ENCODE results near the gene ASCL5.

DNA sequence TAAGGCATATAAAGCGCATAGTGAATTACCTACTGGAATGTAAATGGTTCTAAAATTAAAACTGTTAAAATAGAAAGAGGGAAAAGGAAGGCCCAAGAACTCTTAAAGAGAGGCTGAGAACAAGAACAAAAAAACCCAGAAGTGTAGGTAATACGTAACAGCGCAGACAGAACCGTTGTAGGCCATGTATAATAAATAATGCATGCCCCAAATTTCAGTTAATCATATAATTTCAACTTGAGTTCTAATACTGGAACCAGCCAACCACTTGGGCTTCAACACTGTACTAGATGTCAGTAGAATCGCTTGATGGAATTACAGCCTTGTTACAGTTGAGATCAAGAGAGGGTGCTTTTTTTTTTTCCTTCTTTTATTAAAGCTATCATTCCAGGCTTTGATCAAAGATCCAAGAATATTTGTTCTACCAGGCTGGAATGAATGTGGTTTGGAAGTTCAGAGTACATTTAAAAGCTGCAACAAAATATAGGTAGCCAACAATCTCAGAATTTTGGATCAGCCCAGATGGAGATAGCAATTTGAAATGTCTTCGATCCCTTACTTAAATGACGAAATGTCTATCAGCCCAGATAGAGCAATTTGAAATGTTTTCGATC, 3.8 kb downstream of the ZNF281 start:
- PRO-cap, 4 experiments = peak in 1 of 4 experiments; most common plus-strand start position 284 of the sequence (in 1); most common minus-strand start position 292 of the sequence (in 1)
- RAMPAGE, long total RNA, 2 experiments = no peak in any of the 2 experiments

DNA sequence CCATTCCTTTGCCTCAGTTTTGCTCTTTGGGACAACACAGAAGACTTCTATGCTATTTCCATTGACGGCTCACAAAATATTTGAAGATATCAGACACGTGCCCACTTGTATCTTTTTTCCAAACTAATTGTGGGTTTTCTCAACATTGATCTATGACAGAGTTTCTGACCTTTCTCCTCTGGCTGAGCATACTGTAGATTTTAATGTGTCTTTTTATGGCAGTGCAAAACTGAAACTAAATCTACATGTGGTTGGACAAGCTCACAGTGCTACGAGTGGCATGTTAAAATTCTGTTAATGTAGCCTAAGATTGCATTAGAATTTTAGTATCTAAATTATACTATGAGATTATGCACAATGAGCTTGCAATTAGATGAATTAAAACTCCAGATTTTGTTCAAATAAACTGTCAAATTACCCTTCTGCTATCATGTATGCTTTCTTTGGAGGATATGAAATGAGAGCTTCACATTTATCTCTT, 28.0 kb upstream of the ZNF281 start:
- PRO-cap, 4 experiments = peak in 4 of 4 experiments; most common plus-strand start position 238 of the sequence (in 3); most common minus-strand start position 187 of the sequence (in 1)
- RAMPAGE, long total RNA, 2 experiments = no peak in any of the 2 experiments

DNA sequence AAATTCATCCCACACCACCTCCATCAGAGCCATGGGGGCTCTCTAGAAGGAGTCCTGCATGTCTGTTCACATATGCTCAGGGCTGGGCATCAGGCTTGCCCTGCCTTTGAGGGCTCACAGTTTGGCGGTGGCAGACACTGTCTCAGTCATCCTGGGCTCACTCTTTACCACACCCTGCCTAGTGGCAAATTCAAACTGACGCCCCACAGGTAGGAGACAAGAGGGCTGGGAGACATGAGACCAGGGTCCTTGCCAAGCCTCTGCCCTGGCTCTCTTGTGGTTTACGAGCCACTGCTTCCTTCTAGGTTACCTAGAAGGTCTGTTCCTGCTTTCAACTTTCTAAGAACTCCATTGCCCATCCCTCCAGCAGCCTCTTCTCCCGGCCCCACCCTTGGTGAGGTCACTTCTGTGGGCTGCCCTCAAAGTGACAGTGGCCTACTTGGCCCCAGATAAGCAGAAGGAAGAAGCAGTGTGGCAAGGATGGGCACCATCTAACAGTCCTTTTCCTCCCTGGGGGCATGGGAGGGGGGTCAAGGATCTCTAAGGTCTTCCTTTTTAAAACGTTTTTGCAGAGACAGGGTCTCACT, 10.4 kb downstream of the KIF21B start:
- PRO-cap, 4 experiments = no peak in any of the 4 experiments
- RAMPAGE, long total RNA, 2 experiments = no peak in any of the 2 experiments

DNA sequence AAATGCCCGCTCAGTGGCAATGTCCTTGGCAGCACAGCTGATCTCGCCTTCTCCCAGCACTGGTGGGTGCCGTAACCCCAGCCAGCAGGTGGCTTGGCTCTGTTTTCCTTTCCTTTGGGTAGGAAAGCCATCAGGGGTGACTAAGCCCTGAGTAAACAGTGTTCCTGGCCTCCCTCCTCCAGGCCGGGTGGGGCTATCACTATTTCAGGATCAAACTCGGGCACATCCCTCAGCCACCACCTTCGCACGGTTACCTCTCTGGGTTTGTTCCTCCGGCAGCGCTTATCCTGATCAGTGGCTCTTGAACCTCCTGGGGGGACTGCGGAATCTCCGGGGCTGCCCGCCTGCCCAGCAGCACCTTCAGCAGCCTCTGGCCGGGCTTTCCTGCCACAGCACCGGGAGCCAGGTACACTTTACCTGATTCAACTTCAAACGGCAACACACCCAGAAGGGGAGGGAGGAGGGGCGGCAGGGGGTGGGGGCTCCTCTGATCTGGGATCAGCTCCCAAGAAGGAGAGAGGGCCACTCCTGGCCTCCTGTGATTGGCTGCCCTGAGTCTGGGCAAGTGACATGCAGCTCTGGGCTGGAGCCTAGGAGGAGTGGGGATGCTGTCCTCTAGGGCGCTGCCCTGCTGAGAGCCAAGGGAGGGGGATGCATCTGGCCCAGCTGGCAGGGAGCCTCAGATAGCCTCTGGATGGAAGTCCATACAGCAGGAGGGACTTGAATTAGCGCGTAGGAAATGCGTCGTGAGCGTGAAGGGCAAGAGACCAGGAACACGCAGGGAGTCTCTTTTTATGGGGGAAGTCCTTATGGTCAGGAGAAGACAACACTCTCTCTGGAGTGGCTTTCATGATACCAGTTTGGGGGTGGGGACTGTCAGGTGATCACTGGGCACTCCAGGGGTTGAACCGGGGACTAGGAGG, at the start of gene ASCL5:
Gene ASCL5 (minus strand): TSS at position 355 of the 923 bp plus-strand sequence.
- PRO-cap, 4 experiments = no peak in any of the 4 experiments
- RAMPAGE, long total RNA, 2 experiments = no peak in any of the 2 experiments

- PRO-cap, 4 experiments = no peak in any of the 4 experiments
- RAMPAGE, long total RNA, 2 experiments = no peak in any of the 2 experiments
Observed at GRCh38 chr1:201284008-201284360, 678 bp downstream of the PKP1 start.

DNA sequence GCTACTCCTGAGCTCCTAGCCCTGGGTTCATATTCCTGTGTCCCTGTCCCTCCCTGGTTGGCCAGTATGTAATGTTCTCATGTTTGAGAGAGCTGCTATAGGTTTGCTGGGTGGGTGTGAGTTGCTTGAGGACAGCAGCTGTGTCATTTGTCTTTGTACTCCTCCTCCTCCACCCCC, 6.4 kb upstream of the TNNT2 start:
- PRO-cap, 4 experiments = no peak in any of the 4 experiments
- RAMPAGE, long total RNA, 2 experiments = no peak in any of the 2 experiments

- PRO-cap, 4 experiments = no peak in any of the 4 experiments
- RAMPAGE, long total RNA, 2 experiments = no peak in any of the 2 experiments
Observed at GRCh38 chr1:201448855-201449524, 20.0 kb downstream of the PHLDA3 start.

DNA sequence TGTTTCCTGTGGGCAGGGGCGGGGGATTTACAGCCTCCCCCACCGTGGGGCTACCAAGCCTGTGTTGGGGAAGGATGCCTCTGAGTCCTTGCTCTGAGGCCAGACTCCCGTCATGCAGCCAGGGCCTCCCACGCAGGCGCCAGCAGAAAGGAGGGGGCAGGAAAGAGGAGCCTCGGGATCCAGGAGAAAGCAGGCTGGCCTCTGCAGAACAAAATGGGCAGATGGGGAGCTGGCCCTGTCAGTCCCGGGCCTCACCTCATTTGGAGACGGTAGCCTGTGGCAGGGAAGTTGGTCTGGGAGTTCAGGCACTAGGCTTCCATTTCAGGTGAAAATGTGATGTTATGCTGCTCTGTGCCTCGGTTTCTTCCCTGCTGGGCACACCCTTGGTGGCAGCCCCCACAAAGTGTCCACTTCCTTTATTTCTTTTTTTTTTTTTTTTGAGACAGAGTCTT, 17.9 kb downstream of the PHLDA3 start:
- PRO-cap, 4 experiments = no peak in any of the 4 experiments
- RAMPAGE, long total RNA, 2 experiments = no peak in any of the 2 experiments

GRCh38 chr1:201466230-201467145, 2.5 kb downstream of the PHLDA3 start:
- PRO-cap, 4 experiments = no peak in any of the 4 experiments
- RAMPAGE, long total RNA, 2 experiments = no peak in any of the 2 experiments

GRCh38 chr1:201488997-201490132, 17.6 kb downstream of the CSRP1 start:
- PRO-cap, 4 experiments = peak in 3 of 4 experiments; most common plus-strand start chr1:201489533 (in 3); most common minus-strand start chr1:201489285 (in 1)
- RAMPAGE, long total RNA, 2 experiments = no peak in any of the 2 experiments

GRCh38 chr1:201514271-201515070, 7.5 kb upstream of the CSRP1 start:
- PRO-cap, 4 experiments = no peak in any of the 4 experiments
- RAMPAGE, long total RNA, 2 experiments = no peak in any of the 2 experiments

- PRO-cap, 4 experiments = no peak in any of the 4 experiments
- RAMPAGE, long total RNA, 2 experiments = no peak in any of the 2 experiments
Observed at GRCh38 chr1:201536426-201537043, 2.4 kb upstream of the NAV1 start.

GRCh38 chr1:201649139-201649645, 110.3 kb downstream of the NAV1 start:
- PRO-cap, 4 experiments = no peak in any of the 4 experiments
- RAMPAGE, long total RNA, 2 experiments = no peak in any of the 2 experiments

DNA sequence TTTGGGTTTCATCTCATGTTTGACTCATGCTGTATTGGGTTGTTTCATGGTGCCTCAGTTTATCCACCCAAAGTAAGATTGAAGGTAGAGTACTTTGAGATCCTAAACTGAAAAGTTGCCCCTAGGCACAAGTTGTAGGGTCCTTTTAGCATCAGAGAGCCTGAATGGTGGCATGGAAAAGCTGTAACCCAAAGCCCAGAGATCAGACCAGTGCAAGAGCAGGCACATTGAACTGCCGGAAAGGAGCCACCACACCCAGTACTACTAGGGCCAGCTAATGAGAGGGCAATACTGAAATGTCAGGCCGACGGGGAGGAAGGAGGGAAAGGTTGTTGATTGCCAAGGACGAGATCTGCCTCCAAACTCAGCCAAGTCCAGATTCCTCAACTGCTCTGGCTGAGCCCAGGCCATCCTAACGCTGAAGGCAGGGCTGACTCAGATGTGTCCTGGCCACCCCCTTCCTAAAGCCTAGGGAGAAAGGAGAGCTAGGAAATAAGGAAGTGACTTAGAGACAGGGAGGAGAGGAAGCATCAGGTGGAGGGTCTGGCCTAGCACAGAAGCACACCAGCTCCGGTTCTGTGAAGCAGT, 42.2 kb upstream of the IPO9 start:
- PRO-cap, 4 experiments = no peak in any of the 4 experiments
- RAMPAGE, long total RNA, 2 experiments = no peak in any of the 2 experiments

GRCh38 chr1:201897082-201897764, 8.5 kb downstream of the SHISA4 start:
- PRO-cap, 4 experiments = no peak in any of the 4 experiments
- RAMPAGE, long total RNA, 2 experiments = no peak in any of the 2 experiments

GRCh38 chr1:201903818-201904277, 15.2 kb downstream of the SHISA4 start:
- PRO-cap, 4 experiments = no peak in any of the 4 experiments
- RAMPAGE, long total RNA, 2 experiments = no peak in any of the 2 experiments

DNA sequence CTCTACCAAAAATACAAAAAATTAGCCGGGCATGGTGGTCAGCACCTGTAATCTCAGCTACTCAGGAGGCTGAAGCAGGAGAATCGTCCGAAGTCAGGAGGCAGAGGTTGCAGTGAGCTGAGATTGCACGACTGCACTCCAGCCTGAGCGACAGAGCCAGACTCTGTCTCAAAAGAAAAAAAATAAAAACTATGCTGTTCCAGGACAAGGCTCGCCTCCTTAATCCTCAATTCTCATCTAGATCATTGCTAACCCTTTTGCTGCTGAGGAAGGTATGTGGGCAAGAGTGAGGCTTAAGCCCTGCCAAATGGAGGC, 24.7 kb downstream of the SHISA4 start:
- PRO-cap, 4 experiments = no peak in any of the 4 experiments
- RAMPAGE, long total RNA, 2 experiments = no peak in any of the 2 experiments

- PRO-cap, 4 experiments = no peak in any of the 4 experiments
- RAMPAGE, long total RNA, 2 experiments = no peak in any of the 2 experiments
Observed at GRCh38 chr1:201918247-201918951, 27.9 kb downstream of the LMOD1 start.

DNA sequence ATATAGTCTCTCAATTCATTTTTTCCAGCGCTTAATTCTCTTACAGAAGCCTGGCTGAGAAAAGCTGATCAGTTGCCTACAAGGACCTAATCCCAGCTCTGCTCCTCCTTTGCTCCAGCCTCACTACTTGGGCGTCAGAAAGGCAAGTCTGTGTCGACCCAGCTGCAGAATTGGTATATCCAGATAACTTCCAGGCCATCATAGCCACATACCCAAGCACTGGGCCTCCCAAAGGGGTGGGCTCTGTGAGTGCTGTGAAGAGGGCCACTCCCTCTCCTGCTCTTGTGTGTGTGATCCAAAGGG, 18.1 kb downstream of the LMOD1 start:
- PRO-cap, 4 experiments = no peak in any of the 4 experiments
- RAMPAGE, long total RNA, 2 experiments = no peak in any of the 2 experiments

- PRO-cap, 4 experiments = peak in 2 of 4 experiments; most common plus-strand start chr1:201970380 (in 1)
- RAMPAGE, long total RNA, 2 experiments = no peak in any of the 2 experiments
Observed at GRCh38 chr1:201969592-201970643, 12.5 kb upstream of the RNPEP start.